Skeletal muscle cell (primary cell): ENCODE measurements around the genes EIF4G3 and NBPF3.

GRCh38 chr1:20732950-20733725 lies 635 bp upstream of the SH2D5 start:
- RRBS: under 1% methylated on average over 2 of the region's 21 CpGs

- RRBS: no CpG with 5 or more reads among the region's 10 CpGs
These were observed 2.3 kb downstream of the HP1BP3 start for GRCh38 chr1:20784723-20785209.

- RRBS: no CpG with 5 or more reads among the region's 7 CpGs
These were observed 66.3 kb upstream of the HP1BP3 start for GRCh38 chr1:20853331-20853896.

- RRBS: no CpG with 5 or more reads among the region's 3 CpGs
These were observed 112.5 kb upstream of the HP1BP3 start for GRCh38 chr1:20899473-20900074.

DNA sequence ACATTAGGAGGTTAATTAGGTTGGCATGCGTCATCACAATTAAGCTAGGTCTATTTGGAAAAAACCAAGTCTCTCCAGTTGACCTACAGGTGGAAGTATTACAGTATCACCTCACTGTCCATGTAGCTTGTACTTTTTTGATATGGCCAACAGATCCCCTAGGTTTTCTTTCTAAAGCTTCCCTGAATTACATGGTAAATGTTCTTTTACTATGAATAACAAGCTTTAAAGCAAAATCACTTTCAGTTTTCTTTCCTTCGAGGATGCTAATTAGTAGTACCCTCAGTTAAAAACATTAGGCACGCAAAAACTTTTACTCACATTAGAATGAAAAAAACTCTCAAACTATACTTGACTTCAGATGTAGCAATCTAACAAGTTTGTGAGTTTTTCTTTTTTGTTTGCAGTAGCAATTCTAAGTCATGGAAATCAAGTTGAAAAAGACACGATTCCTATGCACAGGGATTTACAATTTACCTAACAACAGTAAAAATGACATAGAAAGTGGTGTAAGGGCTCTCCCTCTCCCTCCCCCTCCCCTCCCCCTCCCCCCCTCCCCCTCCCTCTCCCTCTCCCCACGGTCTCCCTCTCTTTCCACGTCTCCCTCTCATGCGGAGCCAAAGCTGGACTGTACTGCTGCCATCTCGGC lies 153.9 kb downstream of the EIF4G3 start:
- RRBS: no CpG with 5 or more reads among the region's 8 CpGs

DNA sequence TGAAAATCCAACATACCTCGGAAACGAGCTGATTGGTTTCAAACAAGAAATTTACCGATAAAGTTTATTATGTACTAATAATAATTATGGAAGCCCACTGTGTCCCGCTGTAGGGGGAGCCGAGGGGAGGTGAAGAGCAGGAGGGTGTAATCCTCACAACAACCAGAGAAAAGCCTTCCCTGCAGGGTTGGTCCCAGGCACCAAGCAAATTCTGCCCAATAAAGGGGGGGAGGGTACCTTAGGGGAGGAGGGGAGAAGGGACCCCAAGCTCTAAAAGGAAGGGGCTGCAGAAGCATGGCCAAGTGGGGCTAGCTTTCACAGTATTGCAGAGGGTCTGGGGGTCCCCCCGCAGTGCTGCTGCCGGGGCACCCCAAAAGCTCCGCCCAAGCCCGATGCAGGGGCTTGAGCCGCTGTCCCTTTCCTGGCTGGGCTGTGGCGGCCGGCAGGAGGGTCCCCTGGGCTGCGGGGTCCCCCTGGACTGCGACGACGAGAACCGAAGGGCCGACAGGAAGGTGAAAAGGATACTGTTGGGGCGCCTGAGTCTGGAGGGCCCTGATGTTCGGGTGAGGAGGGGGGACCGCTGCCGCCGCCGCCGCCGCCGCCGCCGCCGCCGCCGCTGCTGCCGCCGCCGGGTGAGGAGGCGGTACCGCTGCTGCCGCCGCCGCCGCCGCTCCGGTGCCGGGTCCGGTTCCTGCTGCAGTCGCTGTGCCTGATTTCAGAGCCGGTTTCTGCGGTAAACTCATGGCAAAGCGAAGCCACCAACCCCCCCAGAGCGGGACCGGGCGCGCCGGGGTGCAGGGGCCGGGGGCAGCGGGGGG lies 838 bp downstream of the EIF4G3 start:
- RRBS: 1% methylated on average over 22 of the region's 56 CpGs

DNA sequence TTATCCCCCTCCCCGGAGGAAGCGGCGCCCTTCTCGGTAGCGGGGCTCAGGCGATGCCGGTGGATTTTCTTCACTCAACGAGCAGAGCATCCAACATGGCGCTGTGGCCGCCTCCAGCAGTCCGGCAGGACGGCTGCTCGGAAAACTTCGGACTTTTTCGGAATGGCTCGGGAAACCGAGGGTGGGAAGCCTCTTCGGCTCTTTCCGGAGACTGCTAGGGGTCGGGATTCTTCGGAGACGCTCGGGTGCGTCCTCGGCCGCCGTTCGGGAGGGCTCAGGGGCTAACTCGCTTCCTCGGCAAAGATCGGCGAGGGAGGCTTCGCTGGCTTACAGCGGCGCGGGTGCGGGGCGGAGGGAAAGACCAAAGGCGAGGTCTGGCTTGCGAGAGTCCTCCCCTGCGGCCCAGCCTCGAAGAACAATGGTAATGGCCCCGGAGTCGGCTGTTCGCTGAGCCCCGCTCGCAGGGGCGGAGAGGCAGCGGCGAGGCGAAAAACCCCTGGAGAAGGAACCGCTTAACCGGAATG lies at the start of gene EIF4G3:
Gene EIF4G3, minus strand, starts transcription at position 135 of the 524 bp plus-strand sequence.
- RRBS: 2% methylated on average over 25 of the region's 53 CpGs

DNA sequence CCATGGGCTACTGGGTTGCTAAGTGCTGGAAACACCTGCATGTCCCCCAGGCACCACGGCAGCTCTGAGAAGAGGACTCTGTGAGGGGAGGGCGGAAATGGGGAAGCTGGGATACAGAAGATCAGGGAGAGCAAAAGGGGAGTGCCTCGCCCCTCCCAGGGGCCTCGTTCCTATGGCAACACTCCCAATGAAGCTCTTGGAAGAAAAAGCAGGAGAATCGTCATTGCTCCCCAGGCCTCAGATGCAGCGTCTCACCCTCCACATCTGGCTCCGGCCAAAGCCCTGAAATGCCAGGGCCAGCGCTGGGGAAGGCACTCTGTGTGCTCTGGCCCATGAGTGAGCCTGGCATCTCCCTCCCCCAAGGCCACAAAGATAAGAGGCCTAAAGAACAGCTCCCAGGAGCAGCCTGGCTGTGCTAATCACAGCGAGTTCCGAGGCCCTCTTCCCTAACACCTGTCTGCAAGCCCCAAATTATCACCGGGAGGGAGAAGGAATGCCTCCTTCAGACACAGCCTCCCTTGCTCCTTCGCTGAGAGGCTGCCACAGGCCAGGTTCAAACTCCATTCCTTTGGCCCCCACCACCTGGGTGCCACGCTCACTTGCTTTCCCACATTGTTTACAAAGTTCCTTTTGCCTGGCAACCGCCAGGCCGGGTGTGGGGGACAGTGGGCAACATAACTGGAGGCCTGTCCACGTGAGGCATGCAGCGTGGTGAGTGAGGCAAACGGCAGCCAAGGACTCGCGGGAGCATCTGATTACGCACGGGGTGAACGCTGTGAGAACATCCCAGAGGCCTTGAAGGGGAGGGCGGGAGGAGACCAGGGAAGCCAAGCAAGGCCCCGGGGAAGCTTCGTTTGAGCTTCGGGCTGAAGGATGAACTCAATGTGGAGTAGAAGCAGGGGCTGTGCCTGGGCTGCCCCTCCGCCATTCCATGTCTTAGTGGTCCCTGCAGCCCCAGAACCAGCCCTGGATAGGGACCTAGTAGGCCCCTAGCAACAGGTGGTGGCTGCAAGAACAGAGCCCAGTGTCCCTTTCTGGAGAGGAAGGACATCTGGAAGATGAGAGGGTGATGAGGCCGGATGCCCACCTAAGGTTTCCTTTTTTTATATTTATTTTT lies 27.7 kb downstream of the ECE1 start:
- RRBS: no CpG with 5 or more reads among the region's 29 CpGs

GRCh38 chr1:21312850-21313784 lies 22.9 kb upstream of the ECE1 start:
- RRBS: no CpG with 5 or more reads among the region's 6 CpGs

GRCh38 chr1:21319301-21320040 lies 29.2 kb upstream of the ECE1 start:
- RRBS: no CpG with 5 or more reads among the region's 16 CpGs

DNA sequence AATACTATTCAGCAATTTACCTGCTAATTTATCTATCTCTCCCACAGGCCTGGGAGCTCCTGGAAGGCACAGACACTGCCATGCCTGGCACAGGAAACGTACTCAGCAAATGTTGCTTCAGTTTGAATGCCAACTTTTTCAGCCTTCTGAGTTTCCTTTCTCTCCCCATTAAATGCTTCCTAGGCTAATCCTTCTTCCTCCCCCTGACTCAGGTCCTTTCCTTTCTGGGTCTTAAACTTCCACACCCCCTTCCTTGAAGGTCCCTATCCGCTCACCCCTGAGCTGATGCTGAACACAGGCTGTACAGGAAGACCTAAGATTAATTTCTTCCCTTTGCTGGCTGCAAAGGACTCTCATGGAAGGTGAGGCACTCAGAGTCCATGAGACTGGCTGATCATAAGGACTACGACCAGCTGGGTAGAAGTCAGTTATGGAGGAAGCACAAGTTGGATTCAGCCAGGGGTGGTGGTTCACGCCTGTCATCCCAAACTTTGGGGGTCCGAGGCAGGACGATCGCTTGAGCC lies 40.3 kb upstream of the ECE1 start:
- RRBS: no CpG with 5 or more reads among the region's 7 CpGs

DNA sequence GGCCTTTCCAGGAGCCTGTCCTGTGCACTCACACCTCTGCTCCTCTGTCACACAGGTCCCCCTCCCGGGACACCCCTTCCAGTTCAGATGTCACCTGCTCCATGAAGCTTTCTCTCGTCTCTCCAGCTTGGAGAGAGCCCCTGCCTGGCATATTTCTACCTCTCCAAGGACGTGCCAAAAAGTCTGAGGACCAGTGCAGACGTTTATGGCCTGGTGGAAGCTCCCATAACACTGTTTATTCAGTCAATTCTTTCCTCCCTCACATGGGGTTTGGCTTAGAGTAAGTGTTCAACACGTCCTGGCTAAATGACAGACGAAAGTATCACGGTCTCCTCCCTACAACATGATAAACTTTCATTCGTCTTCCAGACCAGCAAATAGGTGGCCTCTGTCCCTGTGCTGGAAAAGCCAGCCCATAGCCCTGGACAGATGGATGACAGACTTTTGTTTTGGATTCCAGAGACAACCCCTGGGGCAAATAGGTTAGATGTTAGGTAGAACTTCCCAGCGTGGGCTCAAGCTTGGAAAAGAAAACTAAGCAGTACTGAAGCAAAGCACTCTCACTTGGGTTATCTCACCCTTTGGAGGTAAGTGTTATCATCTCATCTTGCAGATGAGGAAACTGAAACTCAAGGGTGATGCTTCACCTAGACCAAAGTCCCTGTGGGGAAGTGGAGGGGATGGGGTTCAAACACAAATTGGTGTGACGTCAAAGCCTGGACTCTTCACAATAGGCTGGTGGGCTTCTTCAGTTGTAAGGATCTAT lies 52.9 kb upstream of the ECE1 start:
- RRBS: no CpG with 5 or more reads among the region's 10 CpGs

GRCh38 chr1:21436520-21437545 lies 3.1 kb upstream of the NBPF3 start:
- RRBS: no CpG with 5 or more reads among the region's 52 CpGs

DNA sequence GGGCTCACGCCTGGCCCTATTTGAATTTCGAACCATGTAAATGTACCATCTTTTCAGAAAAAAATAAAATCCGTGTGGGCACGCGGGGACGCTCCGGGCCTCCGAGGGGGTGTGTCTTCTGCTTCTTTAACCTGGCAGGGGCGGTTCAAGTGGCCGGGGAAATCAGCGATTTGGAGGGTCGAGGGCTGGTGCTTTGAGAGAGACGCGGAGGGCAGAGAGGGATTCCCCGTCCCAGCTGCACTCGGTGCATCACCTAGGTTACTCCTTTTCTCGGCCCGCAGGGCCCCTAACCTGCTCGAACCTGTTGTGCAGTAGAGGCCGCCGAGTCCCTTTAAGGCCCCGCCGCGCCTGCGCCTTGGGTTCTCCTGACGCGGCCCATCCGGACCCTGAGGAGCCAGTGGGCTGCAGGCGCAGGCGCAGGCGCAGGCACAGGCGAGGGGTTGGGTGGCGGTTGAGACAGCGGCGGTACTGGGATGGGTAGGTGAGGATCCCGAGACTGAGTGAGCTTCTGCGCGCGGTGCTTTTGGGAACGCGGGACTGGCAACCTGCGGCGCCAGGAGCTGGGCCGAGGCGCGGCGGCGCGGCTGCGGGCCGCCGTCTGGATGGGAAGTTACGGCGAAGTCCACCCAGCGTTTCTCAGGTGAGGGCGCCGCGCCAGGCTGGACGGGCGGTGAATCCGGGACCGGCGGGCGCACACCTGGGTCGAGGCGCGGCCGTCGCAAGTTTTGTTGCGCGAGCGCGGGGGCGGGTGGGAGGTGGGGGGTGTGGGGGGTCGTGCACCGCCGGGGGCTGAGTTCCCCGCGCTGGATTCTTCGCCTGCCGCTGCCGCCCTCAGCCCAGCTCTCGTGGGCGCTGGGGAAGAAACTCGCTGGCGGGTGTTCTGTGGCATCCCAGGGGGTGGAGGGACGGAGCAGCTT lies at the start of gene NBPF3:
Gene NBPF3, plus strand, starts transcription at position 429 of the 917 bp plus-strand sequence.
- RRBS: no CpG with 5 or more reads among the region's 87 CpGs

GRCh38 chr1:21721283-21722305 lies 52.4 kb upstream of the RAP1GAP start:
- RRBS: no CpG with 5 or more reads among the region's 8 CpGs

GRCh38 chr1:21852149-21853031 lies 40.3 kb downstream of the LDLRAD2 start:
- RRBS: 94% methylated on average over 3 of the region's 27 CpGs

GRCh38 chr1:21902005-21902864 lies 34.9 kb downstream of the HSPG2 start:
- RRBS: no CpG with 5 or more reads among the region's 20 CpGs

- RRBS: no CpG with 5 or more reads among the region's 11 CpGs
These were observed 13.3 kb downstream of the HSPG2 start for GRCh38 chr1:21923736-21924312.

DNA sequence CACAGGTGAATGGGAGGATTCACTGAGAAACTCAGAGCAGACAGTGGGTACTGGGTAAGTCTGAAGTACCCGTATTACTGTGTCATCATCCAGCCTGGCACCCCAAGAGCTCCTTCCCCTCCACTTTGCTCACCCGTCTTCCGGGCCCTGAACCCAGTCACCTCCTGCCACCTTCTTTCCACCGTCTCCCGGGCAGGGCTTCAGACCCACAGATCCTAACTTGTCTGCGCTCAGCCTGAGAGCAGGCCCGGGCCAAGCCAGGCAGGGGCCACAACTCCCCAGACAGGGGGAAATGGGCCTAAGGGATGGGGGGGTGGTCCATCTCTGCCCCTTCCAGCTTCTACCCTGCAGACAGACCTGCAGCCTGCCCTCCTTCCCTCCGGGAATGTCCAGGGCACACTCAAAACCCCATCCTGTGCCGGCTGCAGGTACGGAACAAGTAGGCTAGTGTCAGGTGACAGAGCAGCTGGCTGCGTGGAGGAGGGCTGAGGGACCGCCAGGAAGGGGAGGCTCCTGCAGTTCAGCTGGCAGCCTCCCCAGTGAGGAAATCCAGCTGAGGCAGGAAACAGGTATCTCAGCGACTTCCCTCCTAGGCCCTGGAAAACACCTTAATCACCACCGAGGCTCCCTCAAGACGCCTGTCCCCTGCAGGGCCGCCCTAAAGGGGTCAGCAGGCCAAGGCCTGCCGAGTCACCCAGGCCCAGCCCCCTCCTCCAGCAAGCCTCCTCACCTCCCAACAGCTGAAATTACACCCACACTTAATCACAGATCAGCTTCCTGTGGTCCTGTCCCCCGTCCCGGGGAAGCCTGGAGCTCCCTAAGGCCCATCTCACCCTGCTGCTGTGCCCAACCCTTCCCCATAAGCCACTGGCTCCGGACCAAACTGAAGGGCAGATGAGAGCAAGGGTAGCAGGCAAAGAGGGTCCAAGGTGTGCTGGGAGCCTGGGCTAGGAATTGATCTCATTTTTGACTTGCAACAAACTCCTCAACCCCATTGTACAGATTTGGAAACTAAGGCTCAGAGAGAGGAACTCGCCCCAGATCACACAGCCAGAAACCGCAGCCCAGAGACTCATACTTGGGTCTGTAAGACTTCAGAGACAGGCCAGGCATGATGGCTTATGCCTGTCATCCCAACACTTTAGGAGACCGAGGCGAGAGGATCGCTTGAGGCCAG lies 3.3 kb downstream of the HSPG2 start:
- RRBS: 44% methylated on average over 9 of the region's 25 CpGs